ENCODE measurements around the genes PIM1 and TBC1D22B.

DNA sequence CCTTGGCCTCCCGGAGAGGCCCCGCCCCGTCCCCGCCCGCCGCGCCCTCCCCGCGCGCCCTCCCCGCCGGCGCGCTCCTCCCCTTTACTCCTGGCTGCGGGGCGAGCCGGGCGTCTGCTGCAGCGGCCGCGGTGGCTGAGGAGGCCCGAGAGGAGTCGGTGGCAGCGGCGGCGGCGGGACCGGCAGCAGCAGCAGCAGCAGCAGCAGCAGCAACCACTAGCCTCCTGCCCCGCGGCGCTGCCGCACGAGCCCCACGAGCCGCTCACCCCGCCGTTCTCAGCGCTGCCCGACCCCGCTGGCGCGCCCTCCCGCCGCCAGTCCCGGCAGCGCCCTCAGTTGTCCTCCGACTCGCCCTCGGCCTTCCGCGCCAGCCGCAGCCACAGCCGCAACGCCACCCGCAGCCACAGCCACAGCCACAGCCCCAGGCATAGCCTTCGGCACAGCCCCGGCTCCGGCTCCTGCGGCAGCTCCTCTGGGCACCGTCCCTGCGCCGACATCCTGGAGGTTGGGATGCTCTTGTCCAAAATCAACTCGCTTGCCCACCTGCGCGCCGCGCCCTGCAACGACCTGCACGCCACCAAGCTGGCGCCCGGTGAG is at the start of gene PIM1:
Gene PIM1, plus strand, starts transcription at position 87 of the 597 bp plus-strand sequence.
- RAMPAGE, long total RNA = no peak
- RRBS = 1% methylated on average over 28 of the region's 71 CpGs

GRCh38 chr6:37175591-37175845 is 5.6 kb downstream of the PIM1 start:
- RAMPAGE, long total RNA = no peak

GRCh38 chr6:37209442-37210061 is 39.6 kb downstream of the PIM1 start:
- RAMPAGE, long total RNA = no peak
- RRBS = no CpG with 5 or more reads among the region's 10 CpGs

DNA sequence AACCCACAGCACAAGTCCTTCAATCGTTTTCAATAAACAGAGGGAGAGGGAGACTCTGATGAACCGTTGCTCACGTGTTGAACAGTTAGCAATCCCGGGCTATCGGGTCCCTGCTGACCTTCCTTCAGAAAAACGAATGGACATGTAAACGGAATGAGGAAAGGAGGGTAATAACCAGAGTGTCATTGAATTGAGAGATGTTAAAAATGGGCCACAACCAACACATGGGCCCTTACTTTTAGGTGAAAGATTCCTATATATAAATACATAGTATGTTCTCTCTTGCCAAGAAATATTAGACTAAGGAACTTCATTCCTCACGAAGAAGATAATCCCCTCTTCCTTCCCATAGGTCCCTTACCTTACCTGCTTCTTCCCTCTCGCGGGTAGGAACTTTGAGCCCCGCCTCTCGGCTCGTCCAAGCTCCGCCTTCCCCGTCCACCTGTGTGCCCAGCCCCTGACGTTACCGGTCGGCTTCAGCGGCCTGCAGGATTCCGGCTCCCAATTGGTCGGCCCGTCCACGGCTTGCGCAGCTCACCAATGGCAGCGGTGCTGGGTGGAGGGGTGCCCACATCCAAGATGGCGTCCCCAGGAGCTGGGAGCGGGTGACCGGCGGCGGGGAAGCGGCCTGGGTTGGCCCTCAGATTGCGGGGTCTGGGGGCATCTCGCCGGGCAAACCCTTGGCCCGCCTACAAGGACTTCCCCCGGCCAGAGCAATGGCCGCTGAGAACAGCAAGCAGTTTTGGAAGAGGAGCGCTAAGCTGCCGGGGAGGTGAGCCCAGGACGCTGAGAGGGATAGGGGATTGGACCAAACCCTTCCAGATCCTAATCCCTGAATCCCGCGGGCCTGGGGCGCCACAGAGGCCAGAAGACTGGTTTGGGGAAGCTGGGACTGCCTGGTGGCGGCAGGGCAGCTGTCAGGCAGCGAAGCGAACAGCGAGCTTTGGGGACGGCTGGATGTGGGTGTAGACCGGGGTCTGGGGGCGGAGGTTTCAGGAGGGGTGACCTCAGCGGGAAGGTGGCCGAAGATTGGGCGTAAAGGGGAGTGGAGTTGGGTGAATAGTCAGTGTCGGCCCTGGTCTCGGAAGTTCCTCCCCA is at the start of gene TBC1D22B:
Gene TBC1D22B, plus strand, starts transcription at position 571 of the 1,098 bp plus-strand sequence.
- RAMPAGE, long total RNA = no peak
- RRBS = under 1% methylated on average over 19 of the region's 55 CpGs

- RAMPAGE, long total RNA = no peak
- RRBS = no CpG with 5 or more reads among the region's 12 CpGs
These were observed 375 bp upstream of the TMEM217 start for GRCh38 chr6:37258300-37258737.

- RAMPAGE, long total RNA = no peak
- RRBS = no CpG with 5 or more reads among the region's 2 CpGs
These were observed 17.5 kb downstream of the RNF8 start for GRCh38 chr6:37371209-37371836.

DNA sequence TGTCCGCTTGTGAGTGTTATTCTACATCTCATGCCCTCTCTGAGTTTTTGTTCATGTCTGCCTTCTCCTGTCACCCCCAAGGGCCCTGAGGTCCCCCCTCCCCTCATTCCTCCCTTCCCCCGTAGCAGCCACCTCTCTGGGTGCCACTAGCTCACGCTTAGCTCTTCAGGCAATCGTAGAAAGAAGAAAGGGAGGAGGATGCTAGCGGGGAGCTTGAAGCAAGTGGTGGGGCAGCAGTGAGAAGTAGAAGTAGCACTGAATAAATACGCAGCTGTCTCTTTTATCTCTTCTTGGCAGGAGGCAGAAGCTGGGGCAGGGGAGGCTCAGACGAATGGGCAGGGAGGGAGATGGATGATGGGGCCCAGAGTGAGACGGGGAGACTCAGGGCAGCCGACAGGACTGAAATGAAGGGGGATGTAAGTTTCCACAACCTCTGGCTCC is 60.3 kb upstream of the CCDC167 start:
- RAMPAGE, long total RNA = no peak
- RRBS = no CpG with 5 or more reads among the region's 9 CpGs

- RAMPAGE, long total RNA = no peak
- RRBS = no CpG with 5 or more reads among the region's 7 CpGs
These were observed 53.5 kb upstream of the ZFAND3 start for GRCh38 chr6:37766037-37766349.

DNA sequence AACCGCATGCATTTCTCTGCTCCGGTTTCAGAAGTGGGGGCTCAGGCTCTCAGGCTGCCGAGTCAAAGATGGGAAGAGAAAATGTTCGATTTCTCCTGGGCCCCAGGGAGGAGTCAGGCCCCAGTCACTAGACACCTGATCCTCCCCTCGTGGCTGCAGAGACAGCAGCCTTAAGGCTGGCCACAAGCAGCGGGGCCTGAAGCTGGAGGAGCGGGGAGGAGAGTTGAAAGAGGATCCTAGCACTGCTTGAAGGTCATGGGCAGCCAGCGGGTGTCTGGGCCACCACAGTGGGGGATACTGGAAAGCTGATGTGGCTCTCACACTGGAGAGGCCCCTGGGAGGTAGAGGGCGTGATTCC is 42.2 kb upstream of the ZFAND3 start:
- RAMPAGE, long total RNA = no peak
- RRBS = no CpG with 5 or more reads among the region's 9 CpGs

- RAMPAGE, long total RNA = no peak
- RRBS = 35% methylated on average over 11 of the region's 52 CpGs
These were observed 36.0 kb upstream of the ZFAND3 start for GRCh38 chr6:37783186-37784330.

DNA sequence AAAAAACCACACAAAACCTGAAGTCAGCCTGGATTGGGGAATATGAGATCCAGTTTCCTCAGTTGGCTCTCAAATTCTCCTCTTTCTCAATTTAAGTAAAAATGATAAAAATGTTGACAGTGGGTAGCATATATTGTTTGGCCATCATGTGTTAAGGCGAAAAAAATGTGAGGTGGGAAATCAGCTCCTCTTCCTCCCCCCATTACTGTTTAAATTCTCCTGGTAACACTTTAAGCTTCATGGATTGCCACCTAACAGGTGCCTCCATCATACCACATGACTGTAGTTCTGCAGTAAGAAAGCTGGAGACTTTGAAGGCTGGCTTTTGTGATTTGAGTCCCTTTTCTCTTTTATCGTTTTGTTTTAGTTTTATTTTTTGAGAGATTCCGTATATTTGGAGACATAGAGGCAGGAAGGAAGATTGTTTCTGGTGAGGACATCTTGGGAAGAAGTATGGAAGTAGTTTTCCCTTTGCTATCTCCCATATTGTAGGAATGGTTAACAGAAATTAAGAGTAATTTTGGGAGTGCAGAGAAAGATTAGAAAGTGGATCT is 1.2 kb downstream of the ZFAND3 start:
- RAMPAGE, long total RNA = no peak
- RRBS = no CpG with 5 or more reads among the region's 3 CpGs

DNA sequence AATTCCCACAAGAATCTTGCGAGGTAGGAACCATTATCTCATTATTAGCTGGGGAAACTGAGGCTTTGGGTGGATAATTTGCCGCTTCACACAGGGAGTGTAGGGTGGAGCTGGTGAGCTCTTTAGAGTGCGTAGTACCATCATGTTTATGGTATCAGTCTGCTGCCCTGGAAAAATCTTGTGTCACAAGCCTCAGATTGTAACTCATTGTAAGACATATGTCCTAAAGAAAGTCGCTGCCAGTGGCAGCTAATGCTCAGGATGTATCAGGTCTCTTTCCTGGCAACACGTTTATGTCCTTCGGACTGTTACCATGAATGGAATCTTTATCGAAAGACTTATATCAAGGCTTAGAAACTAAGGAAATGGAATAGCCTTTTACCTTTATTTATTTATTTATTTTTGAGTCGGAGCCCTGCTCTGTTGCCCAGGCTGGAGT is 1.9 kb downstream of the ZFAND3 start:
- RAMPAGE, long total RNA = no peak
- RRBS = no CpG with 5 or more reads among the region's 8 CpGs

DNA sequence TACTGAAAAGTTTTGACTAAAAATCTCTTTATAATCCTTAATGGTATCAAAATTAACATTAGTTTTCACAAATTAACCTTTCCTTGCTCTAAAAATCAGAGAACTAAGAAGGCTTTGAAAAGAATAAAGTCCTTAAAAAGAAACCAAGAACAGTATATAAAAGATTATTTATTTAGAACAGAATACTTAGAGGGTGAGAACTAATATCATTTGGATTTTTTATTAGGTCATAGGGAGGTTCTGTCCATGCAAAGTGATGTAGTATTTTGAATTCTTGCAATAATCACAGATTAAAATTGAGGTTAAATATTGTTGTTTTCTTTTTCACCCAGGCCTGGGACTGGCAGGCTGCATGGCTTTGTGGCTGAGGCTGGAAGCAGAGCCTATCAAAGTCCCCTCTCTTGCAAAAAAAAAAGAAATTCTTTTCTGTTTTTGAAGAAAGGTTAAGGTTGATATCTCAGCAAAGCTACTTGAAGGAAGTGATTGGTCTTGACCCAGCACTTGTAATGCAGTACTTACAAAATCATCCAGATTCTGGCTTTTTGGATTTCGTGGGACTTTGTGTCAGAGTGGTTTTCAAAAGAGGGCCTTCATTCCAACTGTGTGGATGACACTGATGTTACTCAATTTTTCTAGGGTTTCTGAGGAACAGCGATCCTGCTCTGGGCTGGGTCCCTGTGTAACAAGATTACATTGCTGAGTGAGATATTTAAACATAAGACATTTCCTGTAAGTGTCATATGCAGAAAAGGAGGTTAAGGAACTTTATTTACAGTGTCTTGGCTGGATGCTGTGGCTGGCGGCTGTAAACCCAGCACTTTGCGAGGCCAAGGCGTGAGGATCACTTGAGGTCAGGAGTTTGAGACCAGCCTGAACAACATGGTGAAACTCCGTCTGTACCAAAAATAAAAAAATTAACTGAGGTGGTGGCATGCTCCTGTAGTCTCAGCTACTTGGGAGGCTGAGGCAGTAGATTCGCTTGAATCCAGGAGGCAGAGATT is 6.5 kb downstream of the ZFAND3 start:
- RAMPAGE, long total RNA = no peak
- RRBS = no CpG with 5 or more reads among the region's 7 CpGs

- RAMPAGE, long total RNA = no peak
- RRBS = no CpG with 5 or more reads among the region's 3 CpGs
These were observed 26.1 kb downstream of the ZFAND3 start for GRCh38 chr6:37845483-37846224.

- RAMPAGE, long total RNA = no peak
- RRBS = no CpG with 5 or more reads among the region's 2 CpGs
These were observed 328.8 kb downstream of the ZFAND3 start for GRCh38 chr6:38148313-38148743.

DNA sequence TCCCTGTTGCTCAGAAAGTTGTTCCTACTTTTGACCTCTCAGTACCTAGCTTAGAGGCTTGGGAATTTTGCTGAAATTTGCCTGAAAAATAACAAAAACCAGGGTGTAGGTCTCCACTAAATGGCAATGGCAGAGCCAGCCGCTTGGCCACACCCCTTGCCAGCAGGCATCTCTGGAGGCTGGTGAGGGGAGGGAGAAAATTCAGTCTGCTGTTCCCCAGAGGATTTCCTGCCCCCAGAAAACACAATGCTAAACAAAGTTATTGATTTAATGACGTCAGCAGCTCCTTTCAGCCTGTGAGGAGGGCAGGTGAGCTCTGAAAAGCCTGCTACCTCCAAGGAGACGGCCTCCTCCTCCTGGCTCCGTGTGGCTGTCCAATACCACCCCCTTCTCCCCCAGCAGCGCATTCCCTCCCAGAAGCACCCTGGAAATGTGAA is 393.0 kb downstream of the ZFAND3 start:
- RAMPAGE, long total RNA = no peak
- RRBS = no CpG with 5 or more reads among the region's 5 CpGs

- RAMPAGE, long total RNA = no peak
- RRBS = no CpG with 5 or more reads among the region's 5 CpGs
These were observed 320.4 kb downstream of the BTBD9 start for GRCh38 chr6:38319221-38319766.

- RAMPAGE, long total RNA = no peak
- RRBS = no CpG with 5 or more reads among the region's 8 CpGs
These were observed 46.0 kb downstream of the KCNK5 start for GRCh38 chr6:39183011-39183879.

DNA sequence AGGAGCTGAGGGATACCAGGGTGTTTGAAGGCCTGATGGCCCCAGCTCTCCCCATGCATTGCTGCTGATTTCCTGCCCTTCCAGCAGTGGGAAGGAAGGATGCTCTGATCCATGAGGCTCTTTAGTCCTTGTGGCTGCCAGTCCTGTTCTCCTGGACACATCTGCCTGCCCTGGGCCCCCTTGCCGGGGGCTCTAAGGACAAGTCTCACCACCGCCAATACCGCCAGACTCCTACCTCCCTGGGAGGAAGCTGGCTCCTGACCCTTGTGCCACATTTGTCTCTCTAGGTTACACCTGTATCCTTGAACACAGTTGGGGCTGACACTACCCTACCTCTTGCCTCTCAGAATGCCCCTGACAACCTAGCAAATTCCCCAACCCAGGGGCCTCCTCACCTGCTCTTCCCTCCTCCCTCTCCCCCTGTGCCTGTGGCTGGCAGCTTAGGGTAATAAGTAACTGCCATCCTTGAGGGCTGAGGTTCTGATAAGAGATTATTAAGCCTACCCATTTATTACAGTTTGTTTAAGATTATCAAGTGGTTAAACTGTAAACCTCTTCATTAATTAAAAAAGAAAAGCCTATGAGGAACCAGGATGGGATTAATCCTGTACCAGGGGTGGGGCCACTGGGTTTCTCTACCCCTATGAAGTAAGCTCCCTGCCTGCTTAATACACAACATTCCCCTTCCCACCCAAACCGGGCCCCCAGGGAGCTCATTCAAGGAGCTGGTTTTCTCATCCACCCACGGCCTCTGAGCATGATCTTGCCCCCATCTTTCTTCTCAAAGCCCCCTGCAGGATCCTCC is 21.4 kb downstream of the KCNK5 start:
- RAMPAGE, long total RNA = no peak
- RRBS = no CpG with 5 or more reads among the region's 5 CpGs

- RAMPAGE, long total RNA = no peak
- RRBS = no CpG with 5 or more reads among the region's 14 CpGs
These were observed 19.8 kb downstream of the KCNK5 start for GRCh38 chr6:39209231-39210093.

Measured in hepatocyte (in vitro differentiated cells and primary cell).